ENCODE data around the gene DOK7.

GRCh38 chr4:3202850-3203861 is 45.8 kb upstream of the MSANTD1 start:
- PRO-cap, result no peak
- RAMPAGE, long total RNA, 2 experiments, result no peak in any of the 2 experiments

DNA sequence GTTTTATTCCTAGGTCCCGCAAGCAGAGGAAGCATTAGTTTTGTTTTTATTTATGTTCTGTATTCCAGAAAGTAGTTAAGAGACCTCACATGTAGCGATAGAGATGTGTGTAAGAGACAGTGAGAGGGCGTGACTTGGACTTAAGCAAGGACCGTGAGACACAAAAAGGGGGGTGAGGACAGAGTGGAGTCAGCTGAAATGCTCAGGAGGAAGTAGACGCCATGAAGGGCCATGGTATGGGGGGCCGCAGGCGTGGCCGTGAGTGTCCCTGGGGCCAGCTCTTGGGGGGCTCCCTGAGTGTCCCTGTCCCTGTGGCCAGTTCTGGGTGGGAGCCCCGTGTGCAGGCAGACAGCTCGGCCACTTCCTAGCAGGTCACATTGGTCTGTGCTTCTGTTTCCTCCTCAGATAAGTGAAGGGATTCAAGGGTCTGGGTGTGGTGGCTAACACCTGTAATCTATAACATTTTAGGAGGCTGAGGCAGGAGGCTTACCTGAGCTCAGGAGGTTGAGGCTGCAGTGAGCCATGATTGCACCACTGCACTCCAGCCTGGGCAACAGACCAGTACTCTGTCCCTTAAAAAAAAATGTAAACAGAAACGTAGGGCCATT is 23.0 kb upstream of the MSANTD1 start:
- PRO-cap, result no peak
- RAMPAGE, long total RNA, 2 experiments, result no peak in any of the 2 experiments

DNA sequence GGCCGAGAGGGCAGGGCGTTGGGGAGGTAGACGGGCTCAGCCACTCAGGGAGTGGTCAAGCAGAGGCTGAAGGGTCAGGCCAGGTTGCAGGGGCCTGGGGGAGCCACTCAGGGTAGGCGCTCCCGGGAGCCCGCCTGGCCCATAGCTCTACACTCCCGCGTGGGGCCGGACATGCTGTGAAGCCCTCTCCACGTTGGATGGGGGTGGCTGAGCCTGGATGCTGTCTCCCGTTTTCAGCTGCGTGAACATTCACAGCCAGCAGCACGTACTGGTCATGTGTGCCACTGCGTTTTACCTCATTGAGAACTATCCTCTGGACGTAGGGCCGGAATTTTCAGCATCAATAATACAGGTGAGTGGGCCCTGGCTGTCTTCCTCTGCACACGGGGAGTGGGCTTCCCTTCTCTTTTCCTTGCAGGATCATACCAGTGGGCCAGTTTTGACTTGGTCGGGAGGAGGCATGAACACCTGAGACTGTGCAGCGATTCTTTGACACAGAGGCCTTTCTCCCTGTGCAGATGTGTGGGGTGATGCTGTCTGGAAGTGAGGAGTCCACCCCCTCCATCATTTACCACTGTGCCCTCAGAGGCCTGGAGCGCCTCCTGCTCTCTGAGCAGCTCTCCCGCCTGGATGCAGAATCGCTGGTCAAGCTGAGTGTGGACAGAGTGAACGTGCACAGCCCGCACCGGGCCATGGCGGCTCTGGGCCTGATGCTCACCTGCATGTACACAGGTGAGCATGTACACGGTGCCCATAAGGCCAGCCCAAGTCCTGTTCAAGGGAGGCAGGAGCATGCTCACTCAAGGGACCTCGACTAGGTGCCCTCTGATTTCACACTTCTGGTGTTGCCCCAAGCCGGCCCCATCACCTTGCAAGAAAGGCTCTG is 13.7 kb upstream of the MSANTD1 start:
- PRO-cap, result no peak
- RAMPAGE, long total RNA, 2 experiments, result no peak in any of the 2 experiments

DNA sequence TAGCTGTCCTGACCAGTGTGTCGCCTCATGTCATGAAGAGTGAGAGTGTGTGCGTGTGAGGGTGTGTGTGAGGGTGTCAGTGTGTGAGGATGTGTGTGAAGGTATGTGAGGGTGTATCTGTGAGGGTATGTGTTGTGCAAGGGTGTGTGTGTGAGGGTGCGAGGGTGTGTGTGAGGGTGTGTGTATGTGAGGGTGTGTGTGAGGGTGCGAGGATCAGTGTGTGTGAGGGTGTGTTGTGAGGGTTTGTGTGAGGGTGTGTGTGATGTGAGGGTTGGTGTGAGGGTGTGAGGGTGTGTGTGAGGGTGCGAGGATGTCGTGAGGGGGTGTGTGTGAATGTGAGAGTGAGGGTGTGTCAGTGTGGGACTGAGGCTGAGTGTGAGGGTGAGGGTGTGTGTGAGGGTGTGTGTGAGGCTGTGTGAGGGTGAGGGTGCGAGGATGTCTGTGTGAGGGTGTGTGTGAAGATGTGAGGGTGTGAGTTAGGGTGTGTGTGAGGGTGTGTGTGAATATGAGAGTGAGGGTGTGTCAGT is 69.5 kb downstream of the RGS12 start:
- PRO-cap, result no peak
- RAMPAGE, long total RNA, 2 experiments, result no peak in any of the 2 experiments

DNA sequence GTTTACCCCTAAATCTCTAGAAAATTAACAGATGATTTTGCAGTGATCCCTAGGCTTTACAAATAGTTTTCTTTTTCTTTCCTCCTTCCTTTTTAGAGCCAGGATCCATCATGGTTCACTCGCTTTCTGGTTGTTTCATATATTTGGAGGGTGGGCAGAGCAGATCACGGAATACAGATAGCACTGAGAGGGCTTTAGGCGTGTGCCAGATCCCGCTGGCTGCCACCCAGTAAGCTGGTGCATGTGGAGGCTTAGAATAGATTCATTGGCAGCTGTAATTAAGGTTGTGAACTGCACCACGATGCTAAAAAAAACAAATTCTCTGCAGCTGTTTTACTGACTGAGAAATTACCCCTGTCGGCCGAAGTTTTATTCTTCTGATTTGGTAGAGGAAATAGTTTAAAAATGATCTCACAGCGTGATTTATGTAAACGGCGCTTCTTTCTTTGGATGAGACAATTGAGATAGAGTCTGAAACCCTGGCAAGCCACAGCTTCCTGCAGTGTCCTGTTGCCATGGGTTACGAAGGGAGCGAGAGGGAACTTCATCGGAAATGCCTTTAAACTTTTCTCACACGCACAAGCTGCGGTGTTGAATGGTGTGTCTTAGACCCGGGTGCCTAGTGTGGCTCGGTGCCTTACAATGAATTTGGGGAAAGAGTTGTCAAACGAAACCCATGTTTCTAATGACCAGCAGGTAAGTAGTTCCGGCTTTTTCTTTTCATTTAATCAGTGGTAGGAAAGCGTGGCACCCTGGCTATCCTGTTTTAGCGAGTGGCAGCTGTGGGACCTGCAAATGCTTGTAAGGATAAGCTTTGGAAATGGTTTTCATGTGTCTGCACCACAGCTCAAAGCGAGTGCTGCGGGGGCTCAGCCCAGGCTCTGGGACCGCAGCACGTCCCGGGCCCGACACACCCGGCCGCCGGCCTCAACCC is 71.9 kb upstream of the HGFAC start:
- PRO-cap, result no peak
- RAMPAGE, long total RNA, 2 experiments, result start-site peak on the plus strand in 1 of 2 experiments, centred at position 303 of the sequence, 5 reads per replicate

GRCh38 chr4:3462788-3463616 is at the start of gene DOK7:
Gene DOK7 (plus strand): TSS chr4:3463306.
- PRO-cap, result bidirectional peak, plus-strand start at chr4:3463311, minus-strand start at chr4:3463285; bidirectional peak, plus-strand start at chr4:3463507, minus-strand start at chr4:3463506
- RAMPAGE, long total RNA, 2 experiments, result start-site peak on the plus strand in 2 of 2 experiments, at chr4:3462501-3463334 at its widest, 6 to 17 reads per replicate

- PRO-cap, result no peak
- RAMPAGE, long total RNA, 2 experiments, result no peak in any of the 2 experiments
These were observed 1.8 kb downstream of the DOK7 start for GRCh38 chr4:3464698-3465454.

- PRO-cap, result no peak
- RAMPAGE, long total RNA, 2 experiments, result no peak in any of the 2 experiments
These were observed 1.3 kb downstream of the LRPAP1 start for GRCh38 chr4:3530682-3531476.

GRCh38 chr4:3729508-3730011 is 36.6 kb upstream of the ADRA2C start:
- PRO-cap, result no peak
- RAMPAGE, long total RNA, 2 experiments, result no peak in any of the 2 experiments

DNA sequence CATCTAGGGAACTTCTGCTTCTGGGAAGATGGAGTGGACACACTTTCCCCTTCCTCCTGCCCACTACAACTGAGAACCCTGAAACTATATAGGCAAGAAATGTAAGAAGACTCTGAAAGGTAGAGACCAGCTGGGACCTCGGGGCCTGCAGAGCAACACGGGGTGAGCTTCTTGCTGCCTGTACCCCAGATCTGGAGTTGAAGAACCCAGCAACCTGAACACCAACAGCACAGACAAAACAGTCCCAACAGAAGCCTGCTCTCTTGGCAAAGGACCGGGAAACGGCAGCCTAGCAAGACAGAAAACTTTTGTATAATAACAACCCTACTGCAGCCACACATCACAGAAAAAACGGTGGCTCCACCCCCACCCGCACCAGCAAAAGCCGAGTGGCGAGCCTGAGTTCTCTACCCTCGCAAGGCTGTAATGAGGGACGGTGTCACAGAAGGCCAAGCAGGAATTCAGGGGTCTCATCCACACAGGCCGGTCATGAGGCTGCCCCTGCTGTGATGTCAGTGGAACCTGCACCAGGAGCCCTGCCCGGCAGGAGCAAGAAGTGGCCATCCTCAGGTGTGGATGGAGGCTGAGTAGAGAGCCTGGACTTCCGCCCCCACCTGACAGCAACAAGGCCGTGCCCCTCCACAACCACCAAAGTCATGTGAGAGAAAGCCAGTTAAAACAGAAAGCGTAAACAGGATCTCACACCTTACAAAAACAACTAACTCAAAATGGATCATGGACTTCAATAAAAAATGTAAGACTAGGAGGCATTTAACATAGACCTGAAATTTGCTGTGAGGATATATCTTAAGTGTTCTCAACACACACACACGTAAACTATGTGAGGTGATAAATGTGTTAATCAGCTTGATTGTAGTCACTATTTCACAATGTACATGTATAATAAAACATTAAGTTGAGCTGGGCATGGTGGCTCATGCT is 20.7 kb downstream of the LYAR start:
- PRO-cap, result no peak
- RAMPAGE, long total RNA, 2 experiments, result start-site peak on the minus strand in 2 of 2 experiments, centred at positions 593 to 604 of the sequence, 7 to 40 reads per replicate

- PRO-cap, result no peak
- RAMPAGE, long total RNA, 2 experiments, result no peak in any of the 2 experiments
These were observed 47.5 kb upstream of the NSG1 start for GRCh38 chr4:4339249-4339995.

DNA sequence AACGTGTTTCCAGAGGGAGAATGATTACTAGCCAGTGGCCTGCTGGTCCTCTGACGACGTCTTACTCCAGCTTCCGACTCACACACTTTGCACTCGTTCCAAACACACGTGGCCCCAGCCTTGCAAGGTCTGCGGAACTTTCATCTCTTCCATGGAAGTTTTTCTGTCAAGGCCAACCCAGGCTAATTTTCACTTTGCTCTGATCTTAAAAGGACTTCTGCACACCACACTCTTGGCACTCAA is 69.5 kb downstream of the STX18 start:
- PRO-cap, result no peak
- RAMPAGE, long total RNA, 2 experiments, result no peak in any of the 2 experiments

DNA sequence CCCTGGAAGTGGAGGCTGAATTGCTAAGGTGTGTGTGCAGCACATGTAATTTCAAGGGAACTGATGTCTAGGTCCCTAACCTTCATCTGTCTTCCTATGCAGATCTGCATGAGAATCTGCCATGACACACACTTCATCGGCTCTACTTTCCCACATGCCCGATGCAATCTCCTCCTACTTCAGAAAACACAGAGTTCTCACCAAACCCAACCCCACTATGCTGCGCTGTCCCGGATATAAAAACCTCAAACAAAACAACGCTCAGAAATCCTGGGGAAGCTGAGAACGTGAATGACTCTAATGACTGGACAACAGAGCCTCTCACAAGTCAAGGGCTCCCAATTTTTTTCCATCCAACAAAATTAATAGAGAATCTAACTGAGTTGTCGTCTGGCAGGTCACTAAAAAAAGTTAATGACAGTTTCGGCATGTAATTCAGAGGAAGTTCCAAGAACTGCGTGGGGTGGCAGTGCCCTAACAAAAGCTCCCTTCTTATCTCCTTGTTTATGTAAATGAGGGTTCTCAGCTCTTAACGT is 39.1 kb downstream of the STX18 start:
- PRO-cap, result unidirectional peak, minus-strand start at position 403 of the sequence
- RAMPAGE, long total RNA, 2 experiments, result no peak in any of the 2 experiments

DNA sequence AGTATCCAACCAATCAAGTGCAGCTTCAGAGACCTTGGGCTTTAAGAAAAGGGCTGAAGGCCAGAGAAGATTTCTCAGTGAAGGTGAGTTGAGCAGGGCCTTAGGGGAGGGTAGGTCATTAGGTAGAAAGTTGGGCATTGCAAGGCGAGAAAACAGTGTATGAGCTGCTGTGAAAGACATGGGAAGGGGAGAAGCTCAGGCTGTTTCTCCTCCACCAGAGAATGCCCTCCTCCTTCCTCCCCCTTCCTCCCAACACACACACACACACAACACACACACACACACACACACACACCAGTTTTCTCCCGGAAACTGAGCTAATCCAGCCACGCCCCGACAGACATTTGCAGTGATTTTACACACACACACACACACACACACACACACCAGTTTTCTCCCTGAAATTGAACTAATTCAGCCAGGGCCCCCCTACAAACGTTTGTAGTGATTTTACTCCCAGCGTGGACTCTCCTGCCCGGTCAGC is 32.8 kb upstream of the STX18 start:
- PRO-cap, result no peak
- RAMPAGE, long total RNA, 2 experiments, result no peak in any of the 2 experiments

GRCh38 chr4:4852631-4853289 is 6.7 kb upstream of the MSX1 start:
- PRO-cap, result no peak
- RAMPAGE, long total RNA, 2 experiments, result no peak in any of the 2 experiments

GRCh38 chr4:4865992-4866606 is 6.6 kb downstream of the MSX1 start:
- PRO-cap, result no peak
- RAMPAGE, long total RNA, 2 experiments, result no peak in any of the 2 experiments

- PRO-cap, result no peak
- RAMPAGE, long total RNA, 2 experiments, result no peak in any of the 2 experiments
These were observed 60.0 kb downstream of the CYTL1 start for GRCh38 chr4:4959234-4959619.

GRCh38 chr4:5032951-5033921 is 14.0 kb upstream of the CYTL1 start:
- PRO-cap, result no peak
- RAMPAGE, long total RNA, 2 experiments, result no peak in any of the 2 experiments

- PRO-cap, result no peak
- RAMPAGE, long total RNA, 2 experiments, result no peak in any of the 2 experiments
These were observed 132.2 kb downstream of the EVC2 start for GRCh38 chr4:5576077-5576620.

- PRO-cap, result no peak
- RAMPAGE, long total RNA, 2 experiments, result no peak in any of the 2 experiments
These were observed 853 bp upstream of the EVC start for GRCh38 chr4:5709966-5710730.

Measured in body of pancreas (tissue), 2 donors.